Measurements from ENCODE around the genes PSAP, DDIT4 and MICU1.

- PRO-cap = no peak
These were observed 25.9 kb downstream of the VSIR start for GRCh38 chr10:71747216-71747944.

- PRO-cap = no peak
These were observed 20.5 kb downstream of the VSIR start for GRCh38 chr10:71752606-71753451.

GRCh38 chr10:71849123-71849962 lies 1.7 kb downstream of the PSAP start:
- PRO-cap = no peak

- PRO-cap = bidirectional peak, plus-strand start at chr10:71851465, minus-strand start at chr10:71851249
These were observed at the start of gene PSAP for GRCh38 chr10:71850610-71851643. TSS of gene PSAP (minus strand) at chr10:71851251.

GRCh38 chr10:71878358-71879209 lies 27.5 kb upstream of the PSAP start:
- PRO-cap = no peak

GRCh38 chr10:71970189-71970698 lies 6.0 kb downstream of the CHST3 start:
- PRO-cap = no peak

- PRO-cap = no peak
These were observed 20.5 kb downstream of the CHST3 start for GRCh38 chr10:71984483-71985382.

DNA sequence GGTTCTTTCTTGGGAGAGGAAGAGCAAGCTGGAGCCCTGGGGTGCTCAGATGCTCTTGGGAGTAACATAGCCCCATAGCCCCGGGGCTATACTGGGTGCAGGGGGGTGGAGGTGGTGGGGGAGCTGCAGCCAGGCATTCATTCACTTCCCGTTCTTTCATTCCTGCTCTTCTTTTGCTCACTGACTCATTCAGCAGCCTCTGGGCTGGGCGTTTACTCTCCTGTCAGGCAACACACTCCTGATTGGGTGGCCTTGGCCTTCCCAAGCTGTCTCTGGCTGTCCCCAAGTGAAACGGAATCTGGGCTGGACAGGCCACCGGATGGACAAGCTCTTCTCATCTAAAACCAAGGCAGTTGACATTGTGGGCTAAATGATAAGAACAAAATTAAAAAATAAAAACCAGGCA lies 34.6 kb downstream of the CHST3 start:
- PRO-cap = no peak

- PRO-cap = unidirectional peak, minus-strand start at chr10:72063764
These were observed 24.6 kb downstream of the SPOCK2 start for GRCh38 chr10:72063595-72064358.

DNA sequence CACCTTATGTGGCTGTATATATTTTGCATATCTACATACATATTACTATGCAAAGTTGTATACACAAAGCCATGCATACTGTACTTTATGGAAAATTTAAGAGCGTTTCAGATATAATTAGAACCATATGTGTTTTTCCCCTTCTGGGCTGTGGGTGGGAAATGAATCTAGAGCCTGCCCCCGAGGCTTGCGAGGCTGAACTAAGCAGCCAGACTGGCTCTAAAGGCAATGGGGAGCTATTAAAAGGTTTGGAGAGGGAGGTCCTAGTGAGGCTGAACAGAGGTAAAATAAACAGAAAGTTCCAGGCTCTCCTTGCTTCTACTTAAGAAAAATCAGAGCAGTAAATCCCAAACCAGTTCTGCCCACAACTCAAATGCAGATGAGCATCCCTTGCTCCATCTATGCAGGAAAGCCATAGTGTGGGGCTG lies 14.2 kb upstream of the DDIT4 start:
- PRO-cap = no peak

GRCh38 chr10:72273888-72274125 lies at the start of gene DDIT4:
TSS of gene DDIT4 (plus strand) at chr10:72273924.
- PRO-cap = bidirectional peak, plus-strand start at chr10:72273924, minus-strand start at chr10:72273693

DNA sequence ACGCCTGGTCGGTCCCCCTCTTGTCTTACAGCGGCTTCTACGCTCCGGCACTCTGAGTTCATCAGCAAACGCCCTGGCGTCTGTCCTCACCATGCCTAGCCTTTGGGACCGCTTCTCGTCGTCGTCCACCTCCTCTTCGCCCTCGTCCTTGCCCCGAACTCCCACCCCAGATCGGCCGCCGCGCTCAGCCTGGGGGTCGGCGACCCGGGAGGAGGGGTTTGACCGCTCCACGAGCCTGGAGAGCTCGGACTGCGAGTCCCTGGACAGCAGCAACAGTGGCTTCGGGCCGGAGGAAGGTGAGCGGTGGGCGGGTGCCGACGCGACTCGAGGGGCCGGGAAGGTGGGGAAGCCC lies 378 bp downstream of the DDIT4 start:
- PRO-cap = no peak

DNA sequence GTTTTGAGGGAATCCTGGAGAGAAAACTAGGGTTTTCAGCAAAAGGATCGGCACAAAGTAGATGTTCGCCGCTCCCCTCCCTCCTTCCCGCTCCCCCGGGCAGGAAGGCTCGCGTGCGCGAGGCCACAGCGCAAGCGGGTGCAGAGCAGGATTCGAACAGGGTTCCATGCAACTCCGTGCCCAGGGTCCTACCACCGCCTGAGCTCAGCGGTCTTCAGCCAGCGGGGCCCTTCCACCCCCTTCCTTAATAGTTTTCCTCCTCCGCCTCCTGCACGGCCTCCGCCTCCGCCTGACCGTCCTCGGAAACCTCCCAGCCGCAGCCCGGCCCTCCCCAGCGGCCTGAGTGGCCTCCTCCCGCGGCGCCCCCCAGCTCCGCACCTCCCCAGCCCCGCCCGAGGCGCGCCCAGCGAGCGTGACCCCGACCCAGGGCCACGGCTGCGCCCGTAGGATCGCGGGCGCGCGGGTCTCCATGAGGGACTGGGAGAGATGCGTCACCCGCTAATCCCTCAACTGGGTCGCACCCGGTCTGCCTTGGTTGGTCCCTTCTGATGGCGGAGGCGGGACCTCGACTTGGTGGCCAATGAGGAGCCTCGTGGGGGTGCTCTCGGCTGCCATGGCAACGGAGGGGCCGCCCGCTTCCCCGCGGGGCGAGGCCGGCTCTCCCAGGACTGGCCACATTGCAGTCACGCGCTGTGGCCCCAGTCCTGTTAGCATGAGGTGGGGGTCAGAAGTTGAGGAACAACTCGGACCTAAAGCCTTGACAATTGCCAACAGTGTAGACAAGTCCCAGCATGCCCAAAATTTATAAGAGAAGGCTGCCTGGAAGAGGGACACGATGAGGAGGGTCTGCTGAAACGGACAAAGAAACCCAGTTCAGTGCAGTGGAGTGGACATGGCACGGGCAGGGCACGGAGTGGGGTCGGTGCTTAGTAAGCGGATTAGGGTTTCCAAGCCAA lies 24.1 kb downstream of the DDIT4 start:
- PRO-cap = unidirectional peak, minus-strand start at position 246 of the sequence; bidirectional peak, plus-strand start at position 655 of the sequence, minus-strand start at position 512 of the sequence

DNA sequence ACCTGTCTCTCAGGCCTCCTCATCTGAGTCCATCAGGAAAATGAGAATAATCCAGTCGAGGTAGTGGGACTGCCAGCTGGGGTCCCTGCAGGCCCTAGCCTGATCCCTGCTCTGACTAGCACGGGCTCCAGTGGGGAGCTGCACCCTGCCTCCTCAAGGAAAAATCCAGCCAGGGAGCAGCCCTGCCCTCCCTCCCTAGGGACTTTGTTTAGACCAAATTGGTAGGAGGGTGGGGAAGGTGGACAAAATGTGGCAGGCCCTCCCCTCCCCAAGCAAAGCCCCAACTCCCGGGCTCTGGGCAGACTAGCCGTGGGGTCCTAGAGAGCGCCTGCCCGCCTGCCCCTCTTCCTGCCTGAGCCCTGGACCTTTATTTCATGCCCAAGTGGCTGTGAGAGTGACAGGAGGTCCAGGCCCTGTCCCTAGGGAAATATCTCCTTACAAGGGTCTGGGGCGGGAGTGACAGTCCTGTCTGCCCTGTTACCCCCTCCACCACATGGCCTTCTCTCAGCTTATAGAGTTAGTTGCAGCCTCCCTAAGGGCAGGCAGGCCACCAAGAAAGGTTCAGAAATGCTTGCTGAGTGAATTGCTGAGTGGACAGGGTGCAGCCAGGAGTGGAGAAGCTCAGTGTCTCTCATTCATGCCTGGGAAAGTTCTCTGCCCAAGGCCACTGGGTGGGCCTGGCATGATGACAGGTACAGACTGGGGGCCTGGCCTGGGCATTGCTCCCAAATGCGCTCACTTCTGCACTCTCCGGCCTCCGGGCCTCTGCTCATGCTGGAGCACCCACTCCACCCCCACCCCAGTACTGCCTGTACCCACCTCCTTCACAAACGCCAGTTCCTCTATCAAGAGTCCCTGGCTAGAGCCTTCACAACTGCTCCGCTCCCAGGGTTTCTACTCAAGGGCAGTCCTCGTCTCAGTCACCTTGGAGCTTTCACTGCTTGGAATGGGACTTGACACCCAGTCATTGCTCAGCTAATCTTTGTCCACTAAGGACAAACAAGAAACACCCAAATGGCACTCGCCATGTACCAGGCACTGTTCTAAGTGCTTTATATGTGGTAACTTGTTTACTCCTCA lies 25.2 kb downstream of the DNAJB12 start:
- PRO-cap = no peak

GRCh38 chr10:72344954-72345170 lies 9.9 kb downstream of the DNAJB12 start:
- PRO-cap = no peak

DNA sequence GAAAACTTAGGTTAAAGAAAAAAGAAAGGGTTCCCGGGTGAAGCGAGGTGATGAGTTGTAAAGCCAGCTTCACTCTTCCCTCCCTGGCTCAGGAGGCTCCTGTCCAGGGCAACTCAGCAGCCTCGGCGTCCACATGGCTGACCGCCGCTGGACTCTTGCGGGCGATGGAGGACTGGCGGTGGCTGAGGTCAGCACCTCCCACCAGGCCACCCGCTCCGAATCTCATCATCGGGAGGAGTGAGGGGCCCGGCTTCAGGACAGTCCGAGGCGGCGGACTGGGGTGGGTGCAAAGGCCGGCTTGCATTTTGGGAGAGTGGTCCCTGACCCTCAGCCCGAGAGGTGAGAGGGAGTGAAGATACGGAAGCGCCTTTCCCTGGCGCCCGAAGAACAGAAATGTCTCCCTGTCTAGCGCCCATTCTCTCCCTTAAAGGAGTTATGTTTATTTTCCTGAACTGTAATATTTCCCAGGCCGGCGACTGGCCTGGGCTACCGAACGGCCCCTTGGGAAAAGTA lies 728 bp downstream of the DNAJB12 start:
- PRO-cap = no peak

- PRO-cap = no peak
These were observed 9.5 kb upstream of the DNAJB12 start for GRCh38 chr10:72364187-72364693.

DNA sequence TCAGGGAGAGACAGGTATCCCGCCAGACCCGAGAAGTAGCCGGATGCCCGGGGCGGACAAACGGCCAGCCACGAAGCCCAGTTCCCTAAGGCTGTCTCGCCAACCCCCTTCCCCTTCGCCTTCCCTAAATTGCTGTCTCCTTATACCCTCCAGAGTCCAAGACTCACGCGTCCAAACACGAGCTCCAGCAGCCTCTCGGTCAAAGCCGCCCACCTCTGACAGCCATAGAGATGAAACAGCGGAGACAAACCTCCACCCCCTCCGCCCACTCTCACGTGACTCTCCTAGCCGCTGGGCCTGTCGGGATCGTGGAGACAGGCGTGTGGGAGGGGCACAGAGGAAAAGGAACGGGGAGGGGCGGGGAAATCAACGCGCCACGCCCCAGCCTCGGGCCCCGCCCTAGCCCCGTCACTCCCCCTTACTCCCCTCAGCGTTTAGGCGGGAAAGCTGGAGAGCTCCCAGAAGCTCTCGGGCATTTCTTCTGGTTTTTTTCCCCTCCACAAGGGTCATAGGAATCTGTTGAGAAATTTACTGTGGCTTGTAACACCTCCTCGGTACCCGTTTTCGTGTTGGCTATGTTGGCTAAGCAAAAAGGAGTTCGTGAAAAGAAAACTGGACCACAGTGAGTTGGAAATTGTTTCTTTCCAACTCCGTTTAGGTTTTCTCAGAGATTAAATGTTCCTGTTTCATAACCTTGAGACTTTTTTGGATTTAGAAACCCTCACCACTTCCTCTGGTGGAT lies at the start of gene MICU1:
MICU1 (minus strand) TSS at position 237 of the 742 bp plus-strand sequence.
- PRO-cap = unidirectional peak, minus-strand start at position 114 of the sequence; bidirectional peak, plus-strand start at position 437 of the sequence, minus-strand start at position 220 of the sequence

- PRO-cap = no peak
These were observed 100.3 kb downstream of the MCU start for GRCh38 chr10:72792117-72792673.

- PRO-cap = no peak
These were observed 52.4 kb downstream of the P4HA1 start for GRCh38 chr10:73044173-73044711.